Urinary bladder (tissue), 3 donors: Measurements from ENCODE around the genes PGAP4 and OR13F1.

DNA sequence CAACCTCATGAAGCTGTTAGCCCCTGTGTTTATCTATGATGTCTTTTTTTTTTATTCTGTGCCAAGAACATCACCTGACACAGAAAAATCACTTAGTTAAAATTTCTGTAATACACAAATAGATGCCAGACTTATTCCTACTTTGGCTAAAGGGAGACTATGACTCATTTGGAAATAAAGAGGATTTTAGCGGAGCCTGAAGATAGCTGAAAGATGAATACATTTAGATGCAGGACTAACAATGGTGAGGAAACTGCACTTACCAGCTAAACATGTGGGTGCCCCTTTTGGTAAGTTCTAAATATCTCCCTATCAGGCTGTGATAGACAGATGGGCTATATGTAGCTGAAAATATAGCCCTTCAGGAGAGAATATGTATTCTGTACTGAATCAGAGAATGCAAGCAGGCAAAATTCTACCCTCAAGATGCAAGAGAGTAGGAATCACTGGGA, 58.2 kb downstream of the BAAT start:
- PRO-cap: no peak
- RAMPAGE, long total RNA: no peak

GRCh38 chr9:101381786-101382537, 2.8 kb downstream of the BAAT start:
- PRO-cap: no peak
- RAMPAGE, long total RNA: no peak

- PRO-cap: no peak
- RAMPAGE, long total RNA: no peak
Measured at GRCh38 chr9:101425302-101425974, 10.1 kb downstream of the ALDOB start.

GRCh38 chr9:101486960-101487539, at the start of gene PGAP4:
Gene PGAP4 (minus strand): TSS chr9:101487173.
- PRO-cap: bidirectional peak, plus-strand start at chr9:101487247, minus-strand start at chr9:101487111
- RAMPAGE, long total RNA: no peak

GRCh38 chr9:101553892-101554205, 20.2 kb downstream of the RNF20 start:
- PRO-cap: no peak
- RAMPAGE, long total RNA: no peak

- PRO-cap: no peak
- RAMPAGE, long total RNA: no peak
Measured at GRCh38 chr9:101594656-101594855, 213 bp downstream of the PPP3R2 start.

- PRO-cap: no peak
- RAMPAGE, long total RNA: no peak
Measured at GRCh38 chr9:101605296-101605971, 10.7 kb upstream of the PPP3R2 start.

DNA sequence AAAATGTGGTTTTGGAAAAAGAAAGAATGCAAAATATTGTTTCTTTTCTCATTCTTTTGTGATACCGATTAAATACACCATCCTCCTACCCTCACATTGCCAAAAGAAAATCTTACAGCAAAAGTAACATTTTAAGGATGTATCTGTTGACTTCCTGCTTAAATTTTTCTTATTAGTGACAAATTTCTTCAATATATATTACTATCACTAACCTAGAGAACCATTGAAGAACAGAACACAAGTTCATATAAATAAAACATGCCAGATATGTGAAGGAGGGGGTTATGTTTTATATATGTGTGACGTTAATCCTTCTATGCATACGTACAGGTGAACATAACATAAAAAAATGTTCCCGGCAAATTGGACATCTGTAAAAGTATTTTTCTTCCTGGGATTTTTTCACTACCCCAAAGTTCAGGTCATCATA, at the start of gene OR13F1:
OR13F1 (plus strand) TSS at position 350 of the 430 bp plus-strand sequence.
- PRO-cap: no peak
- RAMPAGE, long total RNA: no peak

DNA sequence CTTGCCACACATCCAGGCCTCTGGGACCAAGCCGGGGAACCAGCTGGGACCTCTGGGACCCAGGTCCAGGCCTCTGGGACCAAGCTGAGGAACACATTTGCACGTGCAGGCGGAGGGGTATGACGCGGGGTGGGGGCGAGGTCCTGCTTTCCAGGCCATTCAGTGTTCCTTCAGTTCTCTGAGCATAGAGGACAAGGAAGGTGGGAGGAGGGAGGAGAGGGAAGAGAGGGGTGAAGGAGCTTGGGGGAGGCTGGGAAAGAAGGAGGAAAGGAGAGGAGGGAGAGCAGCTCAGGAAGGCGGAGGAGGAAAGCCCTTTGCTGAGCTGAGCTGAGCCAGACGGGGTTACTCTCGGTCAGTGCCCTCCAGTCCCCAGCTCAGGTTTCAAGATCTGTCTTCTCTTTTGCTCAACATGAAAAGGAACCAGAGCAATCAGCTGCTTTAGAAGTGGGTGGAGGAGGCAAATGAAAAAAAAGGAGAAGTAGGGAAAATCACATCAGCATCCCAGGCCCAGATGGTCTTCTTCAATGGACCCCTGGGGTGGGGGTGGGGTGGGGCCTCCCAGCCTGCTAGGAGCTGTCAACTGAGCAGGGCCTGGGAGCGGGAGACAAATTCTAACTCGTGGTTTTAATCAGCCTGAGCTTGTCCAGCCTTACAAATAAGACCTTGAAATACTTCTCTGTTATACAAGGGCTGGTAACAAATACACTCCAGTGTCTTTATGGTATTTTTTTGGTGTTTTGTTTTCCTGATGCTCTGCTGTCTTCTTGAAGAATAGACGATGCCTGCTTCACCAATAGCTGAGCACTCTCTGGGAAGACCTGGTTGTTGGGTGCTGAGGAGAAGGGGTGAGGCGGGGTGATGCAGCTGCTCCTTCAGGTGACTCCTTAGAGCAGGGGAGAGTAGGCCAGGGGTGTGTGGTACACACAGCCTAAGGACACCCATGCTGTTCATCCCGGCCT, 58.9 kb downstream of the ABCA1 start:
- PRO-cap: no peak
- RAMPAGE, long total RNA: no peak

DNA sequence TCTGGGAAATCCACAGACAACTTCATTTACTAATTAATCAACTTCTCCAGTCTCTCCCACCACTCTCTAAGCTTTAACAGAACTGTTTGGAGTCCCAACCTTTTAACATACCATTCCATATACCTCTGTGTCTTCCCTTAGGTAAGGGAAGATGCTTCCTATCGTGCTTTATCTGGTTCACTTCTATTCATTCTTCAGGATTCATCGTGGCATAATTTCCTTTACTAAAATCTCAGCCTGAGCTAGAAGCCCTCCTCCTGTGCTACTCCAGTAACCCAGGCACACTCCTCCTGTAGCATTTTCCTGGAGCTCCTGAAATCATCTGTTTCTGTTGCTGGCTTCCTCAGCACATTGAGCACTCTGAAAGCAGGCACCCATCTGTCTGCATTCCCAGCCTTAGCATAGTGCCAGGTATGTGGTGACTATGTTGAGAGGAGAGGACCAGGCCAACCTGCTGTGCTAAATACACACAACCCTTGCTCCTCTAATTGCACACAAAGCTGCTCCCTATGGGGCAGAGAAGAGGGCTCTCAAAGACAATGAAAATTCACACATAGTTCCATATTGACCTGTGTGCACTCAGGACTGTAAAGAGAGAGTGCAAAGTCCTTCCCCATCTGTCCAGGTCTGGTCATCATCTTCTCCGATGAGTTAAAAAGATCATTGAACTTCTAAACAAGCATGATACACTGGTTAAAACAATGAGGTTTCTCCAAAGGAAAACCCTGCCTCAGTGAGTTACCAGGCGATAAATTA, 38.5 kb downstream of the ABCA1 start:
- PRO-cap: no peak
- RAMPAGE, long total RNA: no peak

DNA sequence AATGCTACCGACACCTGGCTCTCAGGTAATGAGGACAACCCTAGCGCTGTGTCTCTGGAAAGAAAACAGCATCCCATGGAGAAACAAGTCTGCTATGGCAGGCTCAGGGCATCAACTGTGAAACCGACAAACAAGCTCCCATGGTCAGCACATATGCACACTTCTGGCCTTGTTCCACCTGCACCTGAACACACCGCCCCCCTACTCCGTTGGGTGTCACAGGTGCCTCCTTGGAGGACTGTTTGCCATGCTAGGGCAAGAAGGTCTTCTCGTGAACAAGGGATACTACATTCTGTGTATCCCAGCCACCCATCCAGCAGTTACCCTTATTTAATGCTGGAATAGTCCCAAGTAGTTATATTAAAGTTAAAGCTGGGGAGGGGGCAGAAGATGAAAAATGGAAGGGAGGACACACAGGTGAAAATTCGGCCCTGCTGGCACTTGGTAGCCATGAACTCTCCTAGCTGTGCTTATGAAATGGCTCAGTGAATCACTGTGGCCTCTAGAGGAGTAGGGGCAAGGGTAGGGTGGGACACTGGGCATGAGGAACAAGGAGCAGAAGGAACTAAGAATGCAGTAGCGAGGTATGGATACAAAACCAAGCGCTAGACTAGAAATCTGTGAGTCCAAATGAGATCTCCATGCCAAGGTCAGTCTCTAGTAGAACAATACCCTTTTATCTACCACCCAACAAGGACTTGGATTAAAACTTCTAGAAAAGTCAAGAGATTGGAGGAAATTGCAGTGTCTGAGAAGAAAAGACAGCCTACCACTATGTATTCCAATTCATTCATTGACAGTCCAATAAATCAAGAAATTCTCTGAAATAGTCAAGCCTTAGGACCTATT, 23.1 kb downstream of the ABCA1 start:
- PRO-cap: no peak
- RAMPAGE, long total RNA: no peak

- PRO-cap: no peak
- RAMPAGE, long total RNA: no peak
Measured at GRCh38 chr9:104907709-104907940, 20.3 kb downstream of the ABCA1 start.

DNA sequence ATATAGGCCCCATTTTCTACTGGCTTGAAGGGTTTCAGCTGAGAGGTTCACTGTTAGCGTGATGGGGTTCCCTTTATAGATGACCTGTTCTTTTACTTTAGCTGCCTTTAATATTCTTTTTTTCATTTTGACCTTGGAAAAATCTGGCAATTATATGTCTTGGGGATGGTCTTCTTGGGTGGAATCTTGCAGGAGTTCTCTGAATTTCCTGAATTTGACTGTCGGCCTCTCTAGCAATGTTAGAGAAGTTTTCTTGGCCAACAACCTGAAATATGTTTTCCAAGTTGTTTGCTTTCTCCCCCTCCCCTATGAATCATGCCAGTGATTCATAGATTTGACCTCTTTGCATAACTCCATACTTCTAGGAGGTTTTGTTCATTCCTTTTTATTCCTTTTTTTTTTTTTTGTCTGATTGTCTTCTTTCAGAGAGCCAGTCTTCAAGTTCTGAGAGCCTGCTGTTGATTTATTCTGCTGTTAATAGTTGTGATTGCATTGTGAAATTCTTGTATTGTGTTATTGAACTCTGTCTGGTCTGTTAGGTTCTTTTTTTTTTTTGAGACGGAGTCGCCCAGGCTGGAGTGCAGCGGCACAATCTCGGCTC, 56.7 kb upstream of the SLC44A1 start:
- PRO-cap: no peak
- RAMPAGE, long total RNA: no peak

GRCh38 chr9:105245626-105245835, 1.1 kb downstream of the SLC44A1 start:
- PRO-cap: bidirectional peak, plus-strand start at chr9:105245691, minus-strand start at chr9:105245529
- RAMPAGE, long total RNA: no peak

DNA sequence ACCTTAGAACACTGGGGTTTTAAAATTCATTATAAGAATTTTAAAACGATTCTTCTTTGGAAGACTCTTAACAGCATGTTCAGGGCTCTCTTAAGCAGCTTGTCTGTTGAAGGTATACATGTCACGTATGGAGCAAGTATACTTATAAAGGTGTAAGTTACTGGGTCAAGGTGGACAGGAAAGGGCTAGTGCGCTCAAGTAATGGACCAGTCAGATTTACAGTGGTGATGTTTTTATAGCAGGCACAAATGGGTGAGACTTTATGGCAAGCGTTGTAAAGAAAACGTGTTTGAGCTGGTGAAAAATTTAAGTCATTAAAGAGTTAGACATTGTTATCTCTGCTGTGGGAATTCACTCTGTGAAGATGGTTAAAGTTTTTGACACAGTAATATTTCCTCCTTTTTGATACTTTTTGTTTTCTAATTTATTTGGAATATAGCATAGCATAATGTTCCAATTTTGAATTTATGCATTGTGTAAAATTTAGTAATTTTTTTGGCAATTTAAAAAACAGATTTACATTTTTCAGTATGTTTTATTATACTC, 8.0 kb downstream of the SLC44A1 start:
- PRO-cap: no peak
- RAMPAGE, long total RNA: no peak

DNA sequence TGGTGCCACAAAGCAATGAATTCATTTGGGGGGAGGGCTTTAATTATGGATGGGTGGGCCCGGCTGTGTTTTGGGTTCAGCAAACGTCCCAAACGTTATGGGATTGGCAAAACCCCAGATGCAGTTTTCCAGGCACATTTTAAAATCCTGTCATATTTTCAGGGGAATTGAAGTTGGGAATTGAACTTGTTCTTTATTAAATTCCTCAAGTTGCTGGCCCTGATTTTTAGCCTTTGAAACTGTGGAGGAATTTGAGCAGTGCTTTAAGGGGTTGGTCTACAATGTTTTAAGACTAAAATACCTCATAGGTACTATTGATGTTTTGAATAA, 558.4 kb upstream of the ZNF462 start:
- PRO-cap: no peak
- RAMPAGE, long total RNA: no peak

DNA sequence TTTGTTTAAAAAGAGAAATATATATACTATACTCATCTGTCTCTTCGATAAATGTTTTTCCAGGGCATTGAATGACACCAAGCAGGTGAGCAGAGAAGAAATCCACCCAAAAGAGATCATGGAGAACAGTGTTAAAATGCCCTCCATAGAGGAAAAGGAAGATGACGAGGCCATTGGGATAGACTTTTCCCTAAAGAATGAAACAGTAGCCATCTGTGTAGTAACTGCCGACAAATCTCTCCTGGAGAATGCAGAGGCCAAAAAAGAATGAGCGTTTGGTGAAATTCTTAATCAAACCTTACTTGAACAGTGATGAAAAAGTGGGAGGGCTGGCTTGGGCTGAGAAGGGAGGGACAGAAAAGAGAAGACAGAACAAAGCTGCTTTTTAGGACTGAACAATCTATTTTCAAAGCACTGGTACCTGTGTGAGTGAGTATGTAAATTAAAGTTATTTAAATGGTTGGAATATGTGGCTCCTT, 147.8 kb downstream of the ZNF462 start:
- PRO-cap: no peak
- RAMPAGE, long total RNA: no peak

GRCh38 chr9:107142354-107142838, 140.7 kb upstream of the RAD23B start:
- PRO-cap: no peak
- RAMPAGE, long total RNA: no peak

DNA sequence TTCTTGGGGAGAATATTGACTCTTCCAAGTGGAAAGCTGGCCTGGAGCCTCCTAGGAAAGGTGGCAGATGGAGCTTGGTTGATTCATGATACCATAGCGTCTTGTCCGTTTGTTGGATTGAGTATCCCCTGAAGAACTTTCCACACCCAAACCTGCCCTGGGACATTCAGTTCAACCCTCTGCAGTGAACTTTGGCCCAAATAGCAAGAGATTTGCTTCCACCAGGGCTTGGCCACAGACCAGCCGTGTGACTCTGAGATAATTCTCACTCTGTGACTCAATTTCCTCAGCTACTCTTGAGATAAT, 108.1 kb upstream of the RAD23B start:
- PRO-cap: no peak
- RAMPAGE, long total RNA: no peak

DNA sequence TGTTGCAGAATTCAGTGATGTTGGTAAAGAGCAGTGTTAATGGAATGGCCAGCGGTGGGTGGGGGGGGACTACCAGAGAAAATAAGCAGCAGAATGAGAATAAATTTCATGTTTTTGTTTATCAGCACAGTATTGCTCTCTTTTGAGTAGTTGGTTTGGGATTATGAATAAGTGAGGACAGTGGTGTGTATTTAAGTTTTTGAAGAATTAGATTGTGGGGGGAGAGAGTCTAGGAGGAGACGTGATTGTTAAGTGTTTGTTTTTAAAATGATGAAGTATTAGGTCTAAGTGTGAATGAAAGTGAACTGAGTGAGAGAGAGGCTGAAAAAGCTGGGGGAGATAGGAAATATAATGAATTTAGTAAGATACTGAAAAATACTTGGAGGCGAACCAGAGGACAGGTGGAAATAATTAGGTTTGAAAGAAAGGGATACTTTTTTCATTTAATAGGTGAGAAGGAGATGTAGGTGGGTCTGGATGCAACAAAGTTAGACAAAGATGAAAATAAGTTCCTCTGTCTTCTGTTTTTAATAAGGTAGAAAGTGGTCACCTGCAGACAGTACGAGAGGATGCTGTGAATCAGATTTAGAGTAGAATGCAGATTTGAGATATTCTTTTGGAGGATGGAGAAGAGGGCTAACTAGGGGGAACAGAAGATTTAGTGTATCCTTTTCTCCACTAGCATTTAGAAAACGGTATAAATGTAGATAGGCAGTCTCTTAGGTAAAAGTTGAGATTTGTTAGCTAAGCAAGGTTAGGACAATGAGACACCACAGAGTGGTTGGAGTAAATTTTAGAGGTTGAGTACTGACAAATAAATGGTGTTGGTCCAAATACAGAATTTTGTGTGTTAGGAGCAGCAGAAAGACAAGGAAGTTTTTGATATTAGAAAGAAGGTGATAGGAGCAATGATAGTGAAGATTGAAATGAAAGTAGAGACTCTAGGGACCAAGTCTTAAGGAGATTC, 12.2 kb downstream of the RAD23B start:
- PRO-cap: no peak
- RAMPAGE, long total RNA: no peak